Measurements from ENCODE around the genes VGLL3, POU1F1, CSNKA2IP, GABRR3 and OR5K4.

DNA sequence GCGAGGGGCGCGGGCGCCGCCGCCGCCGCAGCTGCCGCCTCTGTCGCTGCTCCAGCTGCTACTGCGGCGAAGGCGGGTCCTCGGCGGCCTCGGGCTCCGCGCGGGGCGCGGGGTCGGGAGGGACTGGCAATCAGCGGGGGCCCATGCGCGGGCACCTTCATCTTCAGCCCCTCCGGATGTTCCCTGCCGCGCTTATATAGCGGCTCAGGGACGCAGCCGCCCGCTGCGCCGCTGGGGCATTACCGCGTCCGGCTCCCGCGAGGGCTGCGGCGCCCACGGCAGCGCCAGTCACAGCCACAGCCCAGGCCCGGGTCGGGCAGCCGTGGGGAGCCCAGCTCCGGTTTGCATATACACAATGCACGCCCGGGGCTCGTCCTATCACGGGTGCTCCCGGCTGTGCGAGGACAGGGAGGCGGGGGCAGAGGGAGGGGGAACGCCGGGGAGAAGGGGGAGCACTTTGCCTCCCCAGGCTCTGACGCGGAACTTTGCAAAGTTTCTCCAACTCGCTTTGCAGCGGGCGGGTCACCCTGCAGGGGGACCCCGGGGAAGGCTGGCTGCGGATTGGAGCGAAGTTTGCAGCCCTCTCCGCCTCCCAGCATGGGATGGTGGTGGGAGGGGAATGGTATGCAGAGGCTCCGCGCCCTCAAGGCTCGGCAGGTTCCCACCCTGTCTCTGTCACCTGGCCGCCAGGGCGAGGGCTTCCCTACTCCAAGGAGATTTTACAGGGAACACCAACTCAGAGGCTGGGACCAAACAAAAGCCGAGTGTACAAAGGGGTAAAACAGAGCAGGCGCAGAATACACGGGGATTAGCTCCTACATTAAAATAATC lies at the start of gene VGLL3:
Gene VGLL3, minus strand, starts transcription at position 352 of the 831 bp plus-strand sequence.
- PRO-cap: bidirectional peak, plus-strand start at position 59 of the sequence, minus-strand start at position 63 of the sequence; bidirectional peak, plus-strand start at position 304 of the sequence, minus-strand start at position 168 of the sequence

DNA sequence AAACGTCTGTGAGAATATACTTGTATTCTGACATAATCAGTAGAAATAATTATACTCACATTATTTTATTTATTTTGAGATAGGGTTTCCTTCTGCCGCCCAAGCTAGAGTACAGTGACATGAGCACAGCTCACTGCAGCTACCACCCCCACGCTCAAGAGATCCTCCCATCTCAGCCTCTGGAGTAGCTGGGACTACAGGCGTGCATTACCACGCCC lies 830 bp upstream of the VGLL3 start:
- PRO-cap: no peak

- PRO-cap: no peak
These were observed at the start of gene POU1F1 for GRCh38 chr3:87276347-87276668. TSS of gene POU1F1 (minus strand) at chr3:87276584.

DNA sequence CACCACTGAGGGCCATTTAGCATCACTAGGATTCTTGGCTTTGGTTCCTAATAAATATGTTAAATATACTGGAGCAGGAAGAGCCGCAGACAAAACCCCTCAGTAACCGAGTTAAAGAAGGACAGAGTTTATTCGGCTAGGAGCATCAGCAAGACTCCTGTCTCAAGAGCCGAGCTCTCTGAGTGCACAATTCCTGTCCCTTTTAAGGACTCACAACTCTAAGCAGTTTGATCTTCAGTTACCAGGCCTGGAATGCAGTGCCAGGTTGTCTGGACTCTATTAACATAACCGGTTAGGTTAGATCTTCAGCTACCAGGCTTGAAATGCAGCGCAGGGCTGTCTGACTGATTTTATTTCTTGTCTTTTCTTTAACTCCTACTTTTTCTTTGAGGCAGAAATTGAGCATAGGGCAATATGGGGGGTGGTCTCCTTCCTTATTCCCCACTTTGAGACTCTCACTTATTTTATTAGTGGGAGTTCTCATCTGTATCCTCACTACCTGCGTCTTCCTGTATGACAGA lies 58.8 kb upstream of the HTR1F start:
- PRO-cap: no peak

GRCh38 chr3:88057898-88058309 lies 901 bp downstream of the CGGBP1 start:
- PRO-cap: no peak

DNA sequence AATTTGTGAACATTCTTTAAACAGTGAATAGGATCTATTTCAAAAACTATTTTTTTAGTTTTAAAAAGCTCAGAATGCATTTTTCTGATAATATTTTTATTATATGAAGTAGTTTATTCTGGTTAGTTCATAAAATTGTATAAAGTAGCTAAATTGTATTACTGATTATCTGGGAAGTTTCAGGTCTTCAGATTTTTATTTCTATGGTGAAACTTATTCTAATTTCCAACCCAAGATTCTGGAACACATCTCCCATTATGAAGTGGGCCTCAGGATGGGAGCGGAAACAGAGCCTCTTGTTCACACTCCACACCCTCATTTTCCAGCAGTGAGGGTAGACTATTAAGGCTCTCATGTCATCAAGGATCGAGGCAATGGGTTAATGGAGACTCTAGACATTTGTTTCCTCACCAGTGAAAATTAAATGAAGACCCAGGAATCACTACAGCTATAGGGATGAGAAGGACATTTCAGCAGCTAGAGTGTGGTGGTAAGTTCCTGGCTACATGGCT lies at the start of gene CSNKA2IP:
Gene CSNKA2IP, plus strand, starts transcription at position 303 of the 512 bp plus-strand sequence.
- PRO-cap: no peak

- PRO-cap: no peak
These were observed 6.9 kb downstream of the EPHA3 start for GRCh38 chr3:89114066-89115025.

DNA sequence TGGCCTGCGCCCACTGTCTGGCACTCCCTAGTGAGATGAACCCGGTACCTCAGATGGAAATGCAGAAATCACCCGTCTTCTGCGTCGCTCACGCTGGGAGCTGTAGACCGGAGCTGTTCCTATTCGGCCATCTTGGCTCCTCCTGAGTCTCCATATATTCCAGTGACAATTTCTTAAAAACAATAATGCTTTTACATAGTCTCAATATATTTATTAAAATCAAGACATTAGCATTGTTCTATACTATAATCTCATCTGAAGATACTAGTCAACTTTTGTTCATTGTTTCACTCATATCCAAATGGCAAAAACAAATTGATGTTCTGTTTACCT lies 244.0 kb downstream of the EPHA3 start:
- PRO-cap: no peak

GRCh38 chr3:89693703-89694022 lies 586.2 kb downstream of the EPHA3 start:
- PRO-cap: no peak

DNA sequence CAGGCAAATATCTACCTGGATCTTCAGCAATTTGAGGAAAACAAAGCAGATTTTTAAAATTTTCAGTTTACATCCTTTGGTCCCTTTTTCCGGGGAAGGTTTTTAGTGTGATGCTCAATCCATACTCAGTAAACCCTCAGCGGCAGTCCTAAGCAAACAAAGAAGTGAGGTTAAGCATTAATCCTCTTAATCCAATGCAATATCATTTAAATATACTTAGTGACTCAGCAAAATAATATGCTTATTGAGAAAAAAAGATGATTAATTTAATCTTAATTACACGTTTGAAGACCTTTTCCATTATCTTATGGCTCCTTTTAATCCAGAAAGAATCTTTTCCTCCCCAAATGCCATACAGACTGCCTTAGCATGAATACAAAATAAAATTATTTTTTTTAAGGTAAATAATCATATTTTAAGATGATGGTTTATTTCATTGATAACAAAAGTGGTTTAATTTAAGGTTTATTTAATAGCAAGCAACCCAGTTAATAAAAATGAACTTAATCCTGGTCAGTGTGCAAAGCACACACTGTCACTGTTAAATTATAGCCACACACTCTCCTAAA lies at the start of gene GABRR3:
Gene GABRR3, minus strand, starts transcription at position 141 of the 569 bp plus-strand sequence.
- PRO-cap: no peak

- PRO-cap: no peak
These were observed 17.1 kb downstream of the OR5H2 start for GRCh38 chr3:98299468-98299669.

DNA sequence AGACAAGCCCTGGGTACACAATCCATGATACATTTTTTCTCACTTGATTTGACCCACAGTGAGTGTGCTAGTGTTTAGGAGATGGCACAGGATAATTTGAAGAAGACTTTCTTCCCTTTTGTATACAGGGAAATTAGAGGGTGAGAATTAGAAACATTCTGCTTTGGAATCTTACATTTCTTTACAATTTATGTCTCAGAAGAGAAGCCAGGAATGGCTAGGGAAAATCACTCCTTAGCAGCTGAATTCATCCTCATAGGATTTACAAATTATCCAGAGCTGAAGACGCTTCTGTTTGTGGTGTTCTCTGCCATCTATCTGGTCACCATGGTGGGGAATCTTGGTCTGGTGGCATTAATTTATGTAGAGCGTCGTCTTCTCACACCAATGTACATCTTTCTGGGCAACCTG lies at the start of gene OR5K4:
Gene OR5K4, plus strand, starts transcription at position 214 of the 411 bp plus-strand sequence.
- PRO-cap: no peak

- PRO-cap: bidirectional peak, plus-strand start at chr3:98522320, minus-strand start at chr3:98522309
These were observed 643 bp downstream of the CLDND1 start for GRCh38 chr3:98522019-98522498.

DNA sequence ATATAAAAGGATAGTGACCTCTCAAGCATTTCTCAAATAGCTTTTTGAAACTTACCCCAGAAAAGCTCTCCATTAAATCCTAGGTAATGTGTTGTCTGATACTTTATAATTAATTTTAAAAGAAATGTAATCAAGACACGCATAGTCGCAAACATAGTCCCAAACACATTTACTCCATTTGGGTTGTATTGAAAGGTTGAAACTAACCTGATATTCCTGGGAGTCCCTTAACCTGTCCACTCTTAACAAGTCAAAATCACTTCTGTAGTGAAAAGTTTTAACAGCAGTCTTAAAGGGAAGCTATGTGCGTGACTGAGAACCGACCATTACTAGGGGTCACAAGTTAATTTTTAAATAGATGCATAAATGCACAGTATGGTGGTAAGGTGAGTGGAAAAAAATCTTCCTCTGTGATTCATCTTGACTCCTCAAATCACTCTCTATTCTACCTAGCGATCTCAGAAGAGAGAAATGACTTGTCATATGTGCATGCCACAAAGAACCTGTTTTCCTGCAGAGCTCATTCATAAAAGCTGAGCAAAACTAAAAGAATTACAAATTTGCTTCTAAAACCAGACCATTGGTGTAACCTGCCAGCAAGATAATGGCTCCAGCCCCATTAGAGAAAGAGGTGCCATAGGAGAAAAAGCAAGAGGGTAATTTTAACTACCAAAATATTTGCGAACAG lies 4.7 kb downstream of the GPR15 start:
- PRO-cap: no peak

- PRO-cap: bidirectional peak, plus-strand start at chr3:98557557, minus-strand start at chr3:98557484
These were observed 25.5 kb downstream of the GPR15 start for GRCh38 chr3:98557287-98557758.

GRCh38 chr3:98564340-98565085 lies 28.9 kb downstream of the CPOX start:
- PRO-cap: no peak

- PRO-cap: no peak
These were observed 7.2 kb downstream of the ST3GAL6 start for GRCh38 chr3:98770118-98770978.

- PRO-cap: no peak
These were observed 43.7 kb downstream of the ST3GAL6 start for GRCh38 chr3:98806601-98807532.

- PRO-cap: no peak
These were observed 132.4 kb upstream of the COL8A1 start for GRCh38 chr3:99505898-99506510.

GRCh38 chr3:99635269-99635701 lies 3.1 kb upstream of the COL8A1 start:
- PRO-cap: no peak